ENCODE results near the genes PLA2G12A, LRIT3, ENPEP and NEUROG2.

GRCh38 chr4:109184369-109184784 is 118.1 kb downstream of the COL25A1 start:
- PRO-cap: no peak

DNA sequence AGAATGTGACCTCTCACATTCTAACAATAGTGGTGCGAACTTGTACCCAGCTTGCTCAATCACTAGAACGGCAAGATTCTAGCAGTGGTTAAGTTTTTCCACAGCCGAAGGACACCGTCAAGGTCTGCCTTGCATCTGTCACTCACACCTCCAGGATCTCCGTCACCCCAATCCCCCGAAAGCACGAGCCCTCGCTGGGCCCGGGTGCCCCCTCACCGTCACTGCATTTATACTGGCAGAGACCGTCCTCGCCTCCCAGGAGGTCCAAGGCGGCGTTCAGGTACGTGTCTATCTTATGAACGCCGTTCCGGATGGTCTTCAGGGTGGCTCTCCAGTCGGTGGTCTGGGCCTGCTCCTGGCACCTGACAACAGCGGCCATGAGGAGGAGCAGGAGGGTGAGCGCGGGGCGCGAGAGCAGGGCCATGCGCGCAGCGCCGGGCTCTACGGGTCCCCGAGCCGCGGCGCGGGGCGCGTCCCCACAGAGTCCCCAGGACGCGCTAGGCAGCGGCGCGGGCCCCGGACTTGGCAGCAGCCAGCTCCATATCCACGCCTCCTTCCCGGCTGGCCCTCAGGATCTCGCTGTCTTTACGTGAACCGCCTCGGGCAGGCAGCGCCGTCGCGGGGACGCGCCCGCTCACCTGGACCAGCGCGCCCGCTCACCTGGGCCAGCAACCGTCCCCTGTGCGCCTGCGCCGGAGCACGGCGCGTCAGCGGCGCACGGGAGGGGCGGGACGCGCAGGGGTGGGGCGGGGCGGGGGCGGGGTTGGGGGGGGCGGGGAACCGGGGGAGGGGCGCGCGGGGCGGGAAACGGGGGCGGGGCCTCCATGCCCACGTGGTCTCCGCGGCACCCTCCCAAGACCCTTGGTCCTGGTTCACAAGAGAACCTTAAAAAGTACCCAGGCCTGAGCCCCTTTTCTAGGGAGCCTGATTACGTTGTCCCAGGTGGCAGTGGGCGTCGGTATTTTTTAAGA is at the start of gene PLA2G12A:
PLA2G12A (minus strand) TSS at position 685 of the 971 bp plus-strand sequence.
- PRO-cap: no peak

DNA sequence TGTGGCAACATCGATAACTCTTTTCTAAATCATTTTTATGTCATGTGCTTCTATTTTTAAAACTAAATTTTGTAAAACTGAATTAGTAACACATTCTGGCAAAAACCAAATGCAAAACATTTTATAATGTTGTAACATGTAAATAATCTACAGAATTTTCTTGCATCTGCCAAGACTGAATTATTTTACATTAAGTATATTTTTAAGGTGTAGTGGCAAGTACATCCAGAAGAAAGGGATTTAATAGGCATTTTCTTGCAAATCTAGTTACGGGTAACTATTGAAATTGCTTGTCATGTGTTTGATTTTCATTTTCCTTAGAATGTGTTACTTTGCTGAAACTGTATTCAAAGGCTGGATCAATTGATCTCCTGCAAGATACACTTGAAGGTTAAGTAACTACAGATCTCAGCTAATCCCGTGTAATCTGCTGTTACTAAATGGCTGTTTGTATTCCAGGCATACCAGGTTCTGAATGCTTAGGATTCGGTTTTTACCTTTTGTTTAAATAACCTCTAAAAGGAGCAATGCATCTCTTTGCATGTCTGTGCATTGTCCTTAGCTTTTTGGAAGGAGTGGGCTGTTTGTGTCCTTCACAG is at the start of gene LRIT3:
LRIT3 (plus strand) TSS at position 433 of the 599 bp plus-strand sequence.
- PRO-cap: no peak

- PRO-cap: no peak
Measured at GRCh38 chr4:110059517-110060343, 138.7 kb downstream of the ELOVL6 start.

DNA sequence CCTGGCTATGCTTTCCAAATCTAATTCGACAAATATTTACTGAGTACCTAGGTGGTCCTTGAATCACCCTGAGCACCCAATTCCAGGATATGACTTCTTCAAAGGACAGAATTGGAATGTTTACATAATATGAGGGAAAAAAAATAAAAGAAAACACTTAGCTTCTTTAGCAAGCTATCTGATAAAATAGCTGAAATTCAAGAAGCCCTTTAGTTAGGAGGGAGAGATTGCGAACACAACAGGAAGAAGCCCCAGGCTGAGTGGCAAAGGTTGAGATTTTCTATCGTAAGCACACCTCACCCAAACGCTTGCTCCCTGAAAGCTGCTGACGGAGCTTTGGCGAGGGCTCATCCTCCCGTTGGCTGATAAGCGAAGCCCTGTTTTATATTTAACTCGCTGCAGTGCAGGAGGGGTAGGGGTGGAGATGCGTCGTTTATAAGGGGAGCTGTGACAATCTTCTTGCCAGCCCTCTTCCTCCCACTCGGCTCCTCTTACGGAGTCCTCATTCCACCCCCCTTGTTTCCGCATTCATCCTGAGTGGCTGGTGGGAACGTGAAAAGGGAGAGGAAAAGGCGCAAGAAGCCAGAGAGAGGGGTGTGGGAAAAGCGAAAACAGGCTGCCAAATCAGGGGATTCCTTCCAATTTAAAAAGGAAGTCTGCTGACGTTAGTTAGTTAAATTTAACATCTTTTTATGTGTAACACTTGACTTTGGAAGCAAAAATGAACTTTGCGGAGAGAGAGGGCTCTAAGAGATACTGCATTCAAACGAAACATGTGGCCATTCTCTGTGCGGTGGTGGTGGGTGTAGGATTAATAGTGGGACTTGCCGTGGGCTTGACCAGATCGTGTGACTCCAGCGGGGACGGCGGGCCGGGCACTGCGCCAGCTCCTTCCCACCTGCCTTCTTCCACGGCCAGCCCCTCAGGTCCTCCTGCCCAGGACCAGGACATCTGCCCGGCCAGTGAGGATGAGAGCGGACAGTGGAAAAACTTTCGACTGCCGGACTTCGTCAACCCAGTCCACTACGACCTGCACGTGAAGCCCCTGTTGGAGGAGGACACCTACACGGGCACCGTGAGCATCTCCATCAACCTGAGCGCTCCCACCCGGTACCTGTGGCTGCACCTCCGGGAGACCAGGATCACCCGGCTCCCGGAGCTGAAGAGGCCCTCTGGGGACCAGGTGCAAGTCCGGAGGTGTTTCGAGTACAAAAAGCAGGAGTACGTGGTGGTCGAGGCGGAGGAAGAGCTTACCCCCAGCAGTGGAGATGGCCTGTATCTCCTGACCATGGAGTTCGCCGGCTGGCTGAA is at the start of gene ENPEP:
ENPEP (plus strand) TSS at position 462 of the 1,311 bp plus-strand sequence.
- PRO-cap: no peak

GRCh38 chr4:110613960-110614494 is 8.8 kb downstream of the PITX2 start:
- PRO-cap: no peak

DNA sequence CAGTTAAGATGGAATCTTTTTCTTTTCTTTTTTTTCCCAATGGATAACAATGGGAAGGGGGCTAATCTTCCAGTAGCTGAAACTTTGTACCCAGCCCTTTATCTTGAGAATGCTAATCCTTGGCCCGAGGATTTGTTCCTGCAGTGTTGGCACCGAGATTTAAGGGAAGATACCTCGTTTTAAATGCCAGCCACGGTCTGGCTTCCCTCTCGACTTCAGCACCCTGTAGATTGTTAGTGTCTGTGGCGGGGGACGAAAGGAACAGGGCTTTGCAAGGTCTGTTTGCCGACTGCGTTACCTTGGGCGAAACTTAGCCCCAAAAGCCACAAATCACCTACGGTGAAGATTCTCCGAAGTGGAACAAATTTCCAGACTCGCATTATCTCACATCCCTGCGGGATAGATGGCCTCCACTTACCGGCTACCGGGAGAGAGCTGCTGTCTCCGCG is 13.5 kb upstream of the PITX2 start:
- PRO-cap: no peak

- PRO-cap: no peak
Measured at GRCh38 chr4:110636852-110637392, 14.0 kb upstream of the PITX2 start.

GRCh38 chr4:111049537-111049832 is 426.6 kb upstream of the PITX2 start:
- PRO-cap: no peak

DNA sequence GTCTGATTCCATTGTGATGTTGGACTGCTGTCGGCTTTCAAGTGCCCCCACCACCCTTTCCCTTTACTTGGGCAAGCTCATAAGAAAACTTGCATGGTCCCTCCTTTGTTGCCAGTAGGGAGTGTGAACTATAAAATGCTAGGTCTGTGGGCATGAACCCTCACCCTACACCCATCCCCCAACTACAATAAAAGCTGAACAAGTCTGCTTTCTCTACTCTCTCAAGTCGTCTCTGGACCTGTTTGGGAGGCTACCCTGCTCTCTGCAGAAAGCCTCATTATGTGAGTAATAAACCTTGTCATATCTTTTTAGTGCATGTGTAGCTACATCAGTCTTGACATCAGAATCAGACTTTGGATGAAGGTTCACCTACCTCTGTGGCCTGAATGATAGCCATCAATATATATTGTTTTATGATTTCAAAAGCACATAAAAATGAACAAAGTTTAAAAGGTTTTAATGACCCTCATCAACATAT is 155.4 kb upstream of the FAM241A start:
- PRO-cap: no peak

GRCh38 chr4:112516091-112516404 is at the start of gene NEUROG2:
Gene NEUROG2, minus strand, starts transcription at chr4:112516180.
- PRO-cap: unidirectional peak, minus-strand start at chr4:112516180

DNA sequence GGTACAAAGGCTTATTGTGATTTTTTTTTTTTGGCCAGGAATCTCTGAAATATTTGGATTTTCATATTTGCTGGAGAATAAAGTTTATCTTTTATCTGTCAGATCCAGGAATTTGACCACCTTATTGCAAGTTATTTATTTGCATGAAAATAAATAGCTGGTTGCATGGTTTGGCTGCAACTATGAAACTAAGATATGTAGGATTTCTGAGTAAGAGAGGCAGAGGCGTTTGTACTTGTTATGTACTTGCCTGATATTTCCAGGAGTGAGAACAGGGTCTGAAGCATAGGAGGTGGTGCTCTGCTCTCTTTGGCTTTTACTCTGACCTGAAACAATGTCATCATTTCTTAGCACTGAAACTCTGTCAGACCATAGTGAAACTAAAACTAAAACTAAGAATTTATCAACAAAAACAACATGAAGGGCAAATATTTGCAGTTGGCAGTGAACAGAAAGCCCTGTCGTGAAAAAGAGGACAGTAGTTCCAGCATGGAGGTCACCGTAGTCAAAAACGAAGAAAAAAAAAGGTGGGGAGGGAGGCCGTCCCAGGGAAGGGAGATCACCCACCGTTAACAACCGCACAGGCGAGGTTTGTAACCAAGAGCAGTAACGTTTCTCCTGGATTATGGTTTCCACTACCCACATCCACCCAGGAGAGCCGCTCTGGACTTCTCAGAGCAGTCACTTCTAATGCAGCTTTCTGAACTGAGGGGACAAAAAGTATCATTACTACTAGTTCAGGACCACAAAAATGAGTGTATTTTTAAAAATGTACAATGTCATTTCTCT is 97.4 kb downstream of the ANK2 start:
- PRO-cap: no peak

DNA sequence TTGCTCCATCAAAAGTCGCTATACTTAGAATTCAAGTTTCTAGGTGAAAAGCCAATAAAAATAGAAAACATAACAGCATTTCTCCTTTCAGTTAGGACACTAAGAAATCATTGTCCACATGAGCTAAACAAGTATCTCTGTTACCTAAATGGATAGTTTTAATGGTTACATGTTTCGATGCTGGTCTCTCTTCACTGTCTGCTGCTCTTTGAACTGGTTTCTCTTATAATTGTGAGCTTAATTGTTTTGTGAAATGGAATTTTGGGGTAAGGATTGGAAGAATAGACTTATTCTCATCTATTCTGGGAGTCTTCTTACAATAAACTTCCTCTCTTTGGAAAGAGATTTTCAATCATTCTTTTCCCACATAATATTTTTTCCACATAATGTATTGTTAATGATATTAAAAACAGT is 246.2 kb downstream of the ANK2 start:
- PRO-cap: no peak

- PRO-cap: no peak
Measured at GRCh38 chr4:113404737-113405395, 355.4 kb downstream of the ANK2 start.

GRCh38 chr4:113739188-113739815 is 22.2 kb downstream of the CAMK2D start:
- PRO-cap: no peak

DNA sequence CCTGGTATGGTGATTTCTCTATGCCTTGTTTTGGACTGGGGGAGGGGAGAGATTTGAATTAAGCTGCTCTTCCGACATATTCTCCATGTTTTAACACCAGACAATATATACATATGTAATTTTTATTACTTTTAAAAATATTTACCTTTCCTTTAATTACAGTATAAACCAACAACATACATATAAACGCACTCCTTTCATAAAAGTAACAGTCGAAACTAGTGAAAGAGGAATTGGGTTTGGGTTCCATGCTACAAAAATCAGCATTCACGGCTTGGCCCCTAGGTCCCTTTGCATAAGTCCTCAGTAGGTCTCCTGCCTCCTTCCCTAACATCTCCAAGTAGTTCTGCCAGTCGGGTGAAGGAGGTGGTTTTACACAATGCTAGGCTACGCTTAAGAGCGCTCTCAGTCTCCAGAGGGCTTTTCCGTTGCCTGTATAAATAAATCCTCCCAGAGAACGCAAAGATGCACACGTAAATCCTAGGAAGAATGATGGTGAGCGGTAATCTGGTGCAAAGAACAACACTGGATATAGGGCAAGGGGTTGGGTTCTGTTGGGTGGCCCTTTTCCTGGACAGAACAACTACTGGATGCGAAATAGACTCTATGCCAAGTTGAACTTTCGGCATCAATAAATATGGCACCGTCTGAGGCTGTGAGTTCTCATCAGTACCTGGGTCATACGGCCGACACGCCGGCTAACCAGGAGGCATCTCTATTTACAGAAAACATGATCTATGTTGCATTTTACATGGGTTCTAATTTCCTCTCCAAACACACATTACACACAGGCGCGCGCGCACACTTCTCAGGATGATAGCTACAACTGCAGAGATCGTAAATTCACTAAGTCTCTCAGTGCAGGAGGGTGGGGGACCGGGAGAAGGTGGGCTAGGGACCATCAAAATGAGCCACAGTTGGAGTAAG is 1.4 kb downstream of the CAMK2D start:
- PRO-cap: bidirectional peak, plus-strand start at position 339 of the sequence, minus-strand start at position 348 of the sequence

DNA sequence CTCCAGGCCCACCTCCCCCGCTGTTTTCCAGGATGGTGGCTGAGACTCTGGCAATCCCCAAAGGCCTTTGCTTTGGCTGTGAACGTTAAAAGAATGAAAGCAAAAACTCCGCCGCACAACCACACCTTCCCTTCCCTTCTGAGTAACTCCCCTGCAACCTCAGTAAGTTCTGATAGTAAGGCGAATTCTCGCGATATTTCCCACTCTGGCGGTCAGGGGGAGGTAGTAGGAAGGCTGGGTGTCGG is 861 bp upstream of the CAMK2D start:
- PRO-cap: bidirectional peak, plus-strand start outside the sequence, minus-strand start at position 148 of the sequence

GRCh38 chr4:114494166-114494715 is 104.4 kb upstream of the UGT8 start:
- PRO-cap: no peak

GRCh38 chr4:115178742-115179293 is 65.4 kb upstream of the NDST4 start:
- PRO-cap: no peak

GRCh38 chr4:118278029-118278285 is 74.8 kb downstream of the PRSS12 start:
- PRO-cap: no peak